ENCODE measurements around the genes FCHSD1 and FGF1.

DNA sequence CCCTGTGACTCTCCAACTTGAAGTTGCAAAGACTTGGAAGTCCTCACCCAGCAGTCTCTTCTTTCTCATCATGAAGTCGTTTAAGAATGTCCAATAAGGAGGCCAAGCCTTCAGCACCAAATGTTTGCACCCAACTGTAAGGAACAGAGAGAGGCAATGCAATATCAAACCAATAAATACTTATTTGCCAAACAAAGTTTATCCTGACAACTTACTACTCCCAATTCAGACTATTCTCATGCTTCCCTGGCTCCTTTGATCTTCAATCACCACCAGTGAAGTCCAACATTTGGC is 35.7 kb downstream of the DIAPH1 start:
- PRO-cap: no peak

GRCh38 chr5:141638005-141638474 is 1.2 kb downstream of the RELL2 start:
- PRO-cap: no peak

DNA sequence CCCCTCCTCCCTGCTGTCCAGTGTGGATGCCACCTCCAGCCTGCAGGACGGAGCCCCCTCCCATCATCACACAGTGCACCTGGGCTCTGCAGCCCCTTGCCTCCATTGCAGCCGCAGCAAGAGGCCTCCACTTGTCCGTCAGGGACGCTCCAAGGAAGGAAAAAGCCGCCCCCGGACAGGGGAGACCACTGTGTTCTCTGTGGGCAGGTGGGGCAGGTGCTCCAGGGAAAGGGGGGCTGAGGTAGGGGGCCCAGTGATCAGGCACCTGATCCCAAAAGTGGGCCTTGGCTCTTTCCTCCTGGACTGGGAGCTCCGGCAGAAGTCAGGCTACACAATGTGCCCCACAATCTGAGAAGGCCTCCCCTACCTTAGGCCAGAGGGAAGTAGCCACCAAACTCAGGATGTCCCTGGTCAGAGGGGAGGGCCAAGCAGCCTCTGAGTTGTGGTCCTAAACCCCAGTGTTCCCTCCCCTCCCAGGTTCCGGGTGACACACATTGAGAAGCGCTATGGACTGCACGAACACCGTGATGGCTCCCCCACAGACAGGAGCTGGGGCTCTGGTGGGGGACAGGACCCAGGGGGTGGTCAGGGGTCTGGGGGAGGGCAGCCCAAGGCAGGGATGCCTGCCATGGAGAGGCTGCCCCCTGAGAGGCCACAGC is 2.8 kb downstream of the RELL2 start:
- PRO-cap: no peak

- PRO-cap: bidirectional peak, plus-strand start at chr5:141651562, minus-strand start at chr5:141651403
Observed at GRCh38 chr5:141651034-141651794, at the start of gene FCHSD1. FCHSD1 (minus strand) TSS chr5:141651418.

GRCh38 chr5:141758411-141758984 is 76.5 kb upstream of the ARAP3 start:
- PRO-cap: no peak

- PRO-cap: no peak
Observed at GRCh38 chr5:141851642-141852560, 26.3 kb downstream of the PCDH1 start.

DNA sequence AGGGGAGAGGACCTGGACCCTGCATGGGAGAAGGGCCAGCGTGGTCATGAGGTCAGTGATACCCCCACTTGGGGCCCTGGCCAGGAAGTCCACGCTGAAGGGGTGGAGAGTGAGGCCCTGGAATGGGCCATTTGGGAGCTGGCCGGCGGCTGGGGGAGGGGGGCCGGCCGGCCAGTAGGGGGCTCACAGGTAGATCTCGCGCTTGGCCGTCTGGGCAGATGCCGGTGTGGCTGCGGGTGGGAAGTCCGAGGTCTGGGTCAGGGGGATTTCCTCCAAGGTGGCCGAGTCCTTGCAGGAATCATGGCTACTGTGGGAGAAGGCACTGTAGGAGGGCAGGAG is 24.4 kb downstream of the PCDH1 start:
- PRO-cap: no peak

DNA sequence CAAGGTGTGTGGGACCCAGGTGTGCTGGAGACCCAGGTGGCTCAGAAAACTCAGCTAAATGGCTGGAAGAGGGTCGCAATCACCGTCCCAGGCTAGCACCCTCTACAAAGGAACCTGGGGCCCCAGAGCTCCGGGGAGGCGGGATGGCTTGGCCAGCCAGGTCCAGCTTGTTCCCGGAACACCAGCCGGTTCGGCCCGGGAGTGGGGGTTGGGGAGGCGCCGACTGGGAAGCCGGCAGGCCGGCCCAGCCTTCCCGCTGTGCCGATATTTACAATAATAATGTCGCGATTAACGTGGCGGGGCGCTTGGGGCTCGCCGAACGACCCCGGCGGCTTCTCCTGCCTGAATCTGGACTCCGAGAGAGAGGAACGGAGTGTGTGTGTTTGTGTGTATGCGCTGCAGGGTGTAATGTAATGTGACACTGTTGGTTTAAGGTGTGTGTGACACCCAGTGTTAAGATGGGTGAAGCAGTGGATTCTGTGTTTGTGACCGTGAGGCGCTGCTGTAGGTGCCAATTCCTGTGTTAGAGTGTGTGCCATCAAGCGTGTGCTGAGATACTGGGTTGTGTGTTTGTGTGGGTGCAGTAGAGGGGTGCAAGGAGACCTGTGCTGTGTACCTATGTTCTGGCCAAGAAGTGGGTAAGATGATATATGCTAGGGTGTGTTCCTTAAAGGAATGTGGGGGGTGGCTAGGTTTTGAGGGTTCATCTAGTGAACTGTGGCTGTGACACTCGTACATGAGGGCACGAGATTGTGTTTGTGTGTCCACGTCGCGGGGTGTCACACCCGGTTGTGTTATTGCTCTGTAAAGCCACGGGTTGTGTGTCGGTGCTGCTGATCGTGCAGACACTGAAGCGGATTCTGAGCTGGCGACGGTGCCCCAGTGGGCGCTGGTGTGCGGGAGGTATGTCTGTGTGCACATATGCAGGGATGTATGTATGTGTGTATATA is 1.1 kb downstream of the PCDH1 start:
- PRO-cap: no peak

GRCh38 chr5:141940674-141941273 is 17.1 kb downstream of the DELE1 start:
- PRO-cap: no peak

GRCh38 chr5:142063666-142064489 is 44.7 kb upstream of the NDFIP1 start:
- PRO-cap: unidirectional peak, plus-strand start at chr5:142064321

- PRO-cap: no peak
Observed at GRCh38 chr5:142088948-142089524, 19.5 kb upstream of the NDFIP1 start.

- PRO-cap: no peak
Observed at GRCh38 chr5:142095395-142096218, 13.0 kb upstream of the NDFIP1 start.

- PRO-cap: no peak
Observed at GRCh38 chr5:142130134-142130405, 21.5 kb downstream of the NDFIP1 start.

DNA sequence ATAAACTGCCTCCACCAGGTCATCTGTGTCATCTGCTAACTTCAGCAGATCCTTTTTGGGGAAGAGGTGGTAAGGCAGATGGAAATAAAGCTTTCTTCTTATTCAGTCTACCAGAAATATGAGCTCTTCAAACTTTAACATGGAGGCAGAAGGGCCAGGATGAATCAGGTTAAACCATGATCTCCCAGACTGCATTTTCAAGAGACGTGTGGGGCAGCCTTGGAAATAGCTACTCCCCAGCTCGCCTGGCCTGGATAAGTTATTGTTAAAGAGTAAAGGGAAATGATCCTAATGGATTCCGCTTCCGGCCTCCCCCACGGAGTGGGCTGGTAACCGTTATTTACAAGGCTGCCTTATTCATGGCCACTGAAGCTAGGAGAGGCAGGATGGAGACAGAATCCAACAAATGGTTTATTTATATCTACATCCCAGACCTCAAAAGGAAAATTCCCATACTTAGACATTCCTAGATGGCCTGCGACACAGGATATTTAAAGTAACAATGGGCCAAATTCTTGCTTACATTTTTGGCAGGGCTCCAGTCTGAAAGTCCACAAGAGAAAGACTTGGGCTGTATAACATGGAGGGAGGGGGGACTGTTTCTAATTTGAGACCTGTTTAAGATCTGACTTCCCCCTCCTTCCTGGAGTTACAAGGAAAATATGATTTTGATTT is 27.9 kb downstream of the SPRY4 start:
- PRO-cap: bidirectional peak, plus-strand start at position 356 of the sequence, minus-strand start at position 198 of the sequence

DNA sequence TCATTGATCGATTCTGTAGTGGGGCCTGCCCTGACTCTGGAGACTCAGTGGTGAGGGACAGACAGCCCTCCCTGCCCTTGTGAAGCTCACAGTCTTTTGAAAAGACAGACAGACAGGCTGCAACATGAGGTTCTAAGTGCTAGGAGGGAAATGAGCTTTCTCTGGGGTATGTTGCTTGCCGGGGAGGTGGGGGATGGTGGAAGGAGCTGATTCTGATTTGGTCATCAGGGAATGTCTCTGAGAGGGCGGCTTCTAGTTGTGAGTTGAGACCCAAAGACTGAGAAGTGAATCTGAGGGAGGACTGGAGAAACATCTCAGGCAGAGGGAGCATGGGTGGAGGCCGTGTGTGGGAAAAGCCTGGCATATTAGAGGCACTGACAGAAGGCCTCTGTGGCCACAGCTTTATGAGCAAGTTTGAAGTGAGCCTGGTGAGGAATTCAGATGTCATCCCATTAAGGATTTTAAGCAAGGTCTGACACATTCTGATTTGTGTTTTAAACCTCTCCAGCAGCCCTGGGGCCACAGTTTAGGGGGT is 2.7 kb upstream of the SPRY4 start:
- PRO-cap: no peak

DNA sequence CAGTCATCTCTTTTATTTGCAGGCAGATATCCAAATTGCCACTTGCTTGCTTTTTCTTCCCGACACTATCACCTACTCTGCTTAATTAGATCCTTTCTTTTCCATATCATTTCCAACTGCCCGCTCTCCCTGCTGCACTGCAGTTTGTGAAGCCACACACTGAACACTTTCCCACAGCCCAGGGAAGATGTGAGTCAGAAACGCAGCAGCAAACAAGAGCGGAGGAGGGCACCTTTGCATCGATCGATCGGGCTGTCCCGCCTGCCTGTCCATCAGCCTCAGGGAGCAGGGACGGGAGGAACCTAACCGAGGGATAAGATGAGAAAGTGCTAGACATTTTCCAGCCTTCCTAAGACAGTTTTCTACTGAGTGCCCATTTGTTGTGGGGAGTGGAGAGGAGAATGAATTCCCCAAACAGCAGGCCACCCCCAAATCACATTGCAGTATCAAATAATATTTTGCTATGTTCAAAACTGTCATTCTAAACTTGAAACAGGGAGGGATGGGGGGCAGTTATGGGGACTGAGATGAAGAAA is 36.0 kb upstream of the SPRY4 start:
- PRO-cap: no peak

DNA sequence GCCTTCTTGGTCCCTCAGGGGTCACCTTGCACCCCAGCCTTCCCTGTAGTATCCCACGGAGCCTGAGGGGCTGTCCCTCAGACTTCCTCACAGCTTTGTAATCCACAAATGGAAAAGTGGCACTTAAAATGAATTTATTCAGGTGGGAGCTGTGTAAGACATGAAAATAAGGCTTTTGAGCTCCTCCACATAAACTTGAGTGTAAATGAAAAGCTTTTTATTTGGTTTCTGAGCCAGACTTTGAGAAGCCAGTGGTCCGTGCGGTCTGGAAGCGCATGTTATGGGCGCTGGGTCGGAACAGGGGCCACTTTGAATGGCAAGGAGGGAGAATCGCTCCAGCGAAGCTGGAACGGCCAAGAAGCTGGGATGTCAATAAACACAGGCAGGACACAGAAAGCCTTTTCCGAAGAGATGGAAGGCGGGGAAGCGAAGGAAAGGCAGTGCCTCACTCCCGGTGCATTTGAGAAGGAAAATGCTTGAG is 84.0 kb upstream of the SPRY4 start:
- PRO-cap: no peak

GRCh38 chr5:142542965-142543464 is 142.9 kb downstream of the FGF1 start:
- PRO-cap: no peak

- PRO-cap: bidirectional peak, plus-strand start at chr5:142645204, minus-strand start at chr5:142645110
Observed at GRCh38 chr5:142644701-142645359, 41.1 kb downstream of the FGF1 start.

DNA sequence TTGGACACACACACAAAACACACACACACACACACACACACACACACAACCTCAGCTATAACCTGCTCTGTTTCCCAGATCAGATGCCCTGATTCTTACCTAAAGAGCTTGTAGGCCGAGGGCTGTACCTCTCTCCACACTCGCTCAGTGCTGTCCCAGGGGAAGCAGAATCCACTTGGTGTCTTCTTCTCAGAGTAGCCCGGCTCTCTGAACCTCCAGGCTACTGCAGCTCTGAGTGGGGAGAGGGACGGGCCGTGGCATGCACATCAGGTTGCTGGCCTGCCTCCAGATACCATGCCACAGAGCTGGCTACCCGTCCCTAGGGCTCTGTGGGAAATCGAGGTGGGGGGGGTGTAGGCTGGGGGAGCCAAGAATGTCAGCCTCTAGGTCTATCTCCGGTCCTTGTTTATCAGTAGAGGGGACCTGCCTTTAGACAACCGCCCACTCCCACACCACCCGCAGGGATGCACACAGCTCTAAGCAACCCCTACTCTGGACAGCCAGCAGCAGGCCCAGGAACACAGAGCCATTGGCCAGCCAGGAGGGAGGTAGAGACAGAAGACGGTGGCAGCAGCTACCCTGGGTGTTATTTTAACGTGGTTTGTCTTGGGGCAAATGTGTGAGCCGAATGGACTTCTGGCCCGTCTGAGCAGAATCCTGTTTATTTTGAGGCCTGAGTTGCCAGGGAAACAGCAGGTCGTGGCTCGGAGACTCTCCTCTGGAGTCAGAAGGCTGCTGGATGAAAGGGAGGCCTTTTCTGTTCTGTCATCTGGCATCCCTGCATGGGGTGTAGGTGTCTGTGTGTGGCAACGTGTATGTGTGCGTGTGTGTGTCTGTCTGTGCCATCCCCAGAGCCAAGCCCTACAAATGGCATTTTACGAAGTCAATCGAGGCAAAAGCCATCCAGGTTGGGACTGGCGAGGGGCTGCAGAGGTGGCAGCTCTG is at the start of gene FGF1:
FGF1 (minus strand) TSS at position 233 of the 945 bp plus-strand sequence.
- PRO-cap: no peak

All from cardiac septum (tissue), 1 donor.